HCT116 (cell line): ENCODE measurements around a stretch of chr11.

DNA sequence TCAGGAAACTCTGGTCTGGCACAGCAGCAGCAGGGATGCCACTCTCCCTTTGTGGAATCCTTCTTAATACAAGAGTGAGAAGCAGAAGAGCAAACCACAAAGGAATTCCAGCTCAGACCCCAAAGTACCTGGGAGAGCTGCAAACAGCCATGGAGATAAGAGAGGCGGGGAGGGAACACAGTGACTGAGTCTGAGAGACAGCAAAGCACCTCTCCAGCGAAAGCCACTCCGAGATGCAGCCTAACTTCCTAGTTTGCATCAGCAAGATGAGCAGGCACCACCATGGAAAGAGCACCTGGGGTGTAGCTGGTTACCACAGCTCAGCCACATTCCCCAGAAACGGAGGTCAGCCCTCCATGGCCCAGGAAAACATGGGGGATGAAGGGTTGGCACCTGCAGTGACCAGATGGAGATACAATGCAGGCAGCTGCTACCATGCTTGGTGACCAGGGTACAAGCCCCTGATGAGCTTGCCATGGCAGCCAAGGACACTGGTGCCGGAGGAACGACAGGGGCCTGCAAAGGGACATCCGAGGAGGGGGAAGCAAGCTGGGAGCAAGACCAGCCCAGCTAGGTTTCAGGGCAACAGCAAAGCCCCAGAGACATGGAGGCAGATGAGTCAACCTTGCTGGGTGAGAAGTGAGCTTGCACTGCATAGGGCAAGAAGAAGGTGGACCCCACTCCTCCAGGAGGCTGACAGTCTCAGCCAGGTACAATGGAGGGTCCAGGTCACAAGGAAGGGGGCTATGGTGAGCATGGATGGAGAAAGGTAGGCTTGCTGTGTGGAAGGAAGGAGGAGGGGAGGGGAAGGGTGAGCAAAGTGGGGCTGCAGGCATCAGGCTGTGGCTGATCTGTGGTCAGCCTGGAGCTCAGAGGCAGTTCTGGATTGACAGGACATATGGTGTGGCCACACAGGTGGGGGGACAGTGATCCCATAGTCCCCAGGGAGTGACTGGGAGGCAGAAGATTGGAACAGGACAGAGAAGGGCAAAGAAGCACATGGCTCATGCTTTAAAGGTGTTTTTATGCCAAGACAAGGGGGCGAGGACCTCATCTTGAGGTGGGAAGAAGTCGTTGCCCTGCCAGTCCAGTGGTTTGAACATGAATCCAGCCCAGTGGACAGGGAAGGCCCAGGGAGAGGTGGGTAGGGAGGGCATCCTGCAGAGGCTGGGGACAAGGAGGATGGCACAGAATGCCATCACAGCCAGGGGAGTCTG, 3.6 kb downstream of the BET1L start:
- RRBS, result no CpG with 5 or more reads among the region's 9 CpGs

GRCh38 chr11:204382-205199, 2.6 kb downstream of the BET1L start:
- RRBS, result no CpG with 5 or more reads among the region's 15 CpGs

DNA sequence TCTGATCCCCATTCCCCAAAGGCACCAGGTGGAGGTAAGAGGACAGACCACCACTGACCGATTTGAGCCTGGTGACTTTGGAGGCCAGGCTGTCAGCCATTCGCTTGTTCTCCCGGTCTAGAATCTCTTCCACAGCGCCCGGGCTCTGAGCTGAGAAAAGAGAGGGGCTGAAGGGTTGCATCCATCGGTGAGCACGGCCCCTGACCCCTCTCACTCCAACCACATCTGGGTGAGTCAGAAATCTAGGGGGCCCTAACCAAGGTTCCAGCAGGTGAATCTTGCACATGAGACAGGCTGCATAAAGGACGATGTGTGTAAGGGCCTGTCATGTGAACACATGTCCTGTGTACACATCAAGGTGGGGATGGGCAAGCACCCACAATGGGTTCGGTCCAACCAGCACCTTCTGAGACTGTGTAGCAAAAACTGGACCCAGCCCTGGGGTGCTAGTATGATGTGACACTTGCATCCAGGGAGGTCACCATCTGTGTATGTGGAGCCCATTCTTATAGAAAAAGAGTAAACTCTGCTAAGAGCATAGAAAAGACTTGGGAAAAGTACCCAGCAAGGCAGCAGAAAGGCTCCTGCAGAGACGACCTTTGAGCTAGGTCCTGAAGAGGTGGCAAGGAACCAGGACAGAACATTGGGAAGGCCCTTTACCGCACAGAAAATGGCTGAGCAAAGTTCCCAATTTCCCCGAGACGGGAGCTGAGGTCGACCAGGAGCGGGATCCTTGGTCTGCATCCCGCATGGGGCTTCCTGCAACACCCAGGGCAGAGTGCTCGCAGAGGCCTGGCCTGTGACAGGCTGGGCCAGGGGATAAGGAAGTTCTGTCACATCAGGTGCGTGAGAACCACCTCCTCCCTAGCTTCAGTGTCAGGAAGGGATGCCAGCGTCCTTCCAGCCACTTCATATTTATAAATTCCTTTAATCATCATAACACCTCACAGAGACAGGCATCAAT, 1.0 kb downstream of the BET1L start:
- RRBS, result no CpG with 5 or more reads among the region's 19 CpGs

- RRBS, result no CpG with 5 or more reads among the region's 3 CpGs
Observed at GRCh38 chr11:238732-239171, 2.0 kb downstream of the PSMD13 start.

DNA sequence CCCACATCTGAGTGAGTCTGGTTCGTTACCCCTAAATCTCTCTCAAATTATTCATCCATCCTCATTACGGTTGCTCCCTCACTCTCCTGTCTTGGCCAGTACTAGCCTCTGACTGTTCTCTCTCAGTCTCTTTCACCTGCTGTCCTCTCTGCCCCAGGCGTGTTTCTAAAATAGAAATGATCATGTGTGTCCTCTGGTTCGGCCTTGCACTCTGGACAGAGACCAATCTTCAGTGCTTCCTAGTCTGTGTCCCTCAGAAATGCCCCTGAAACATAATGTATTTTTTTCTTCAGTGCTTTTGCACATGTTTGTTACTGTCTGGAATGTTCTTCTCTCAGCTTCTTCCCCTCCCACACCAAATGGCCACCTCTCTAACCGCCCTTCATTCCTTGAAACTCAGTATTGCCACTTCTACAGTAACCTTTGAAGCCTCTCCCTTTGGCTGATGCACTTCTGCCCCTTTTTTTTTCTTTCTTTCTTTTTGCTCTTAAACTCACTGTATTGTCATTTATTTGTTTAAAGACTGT, 5.0 kb downstream of the PSMD13 start:
- RRBS, result no CpG with 5 or more reads among the region's 5 CpGs

- RRBS, result 74% methylated on average over 5 of the region's 34 CpGs
Observed at GRCh38 chr11:266907-268099, 10.9 kb upstream of the NLRP6 start.

DNA sequence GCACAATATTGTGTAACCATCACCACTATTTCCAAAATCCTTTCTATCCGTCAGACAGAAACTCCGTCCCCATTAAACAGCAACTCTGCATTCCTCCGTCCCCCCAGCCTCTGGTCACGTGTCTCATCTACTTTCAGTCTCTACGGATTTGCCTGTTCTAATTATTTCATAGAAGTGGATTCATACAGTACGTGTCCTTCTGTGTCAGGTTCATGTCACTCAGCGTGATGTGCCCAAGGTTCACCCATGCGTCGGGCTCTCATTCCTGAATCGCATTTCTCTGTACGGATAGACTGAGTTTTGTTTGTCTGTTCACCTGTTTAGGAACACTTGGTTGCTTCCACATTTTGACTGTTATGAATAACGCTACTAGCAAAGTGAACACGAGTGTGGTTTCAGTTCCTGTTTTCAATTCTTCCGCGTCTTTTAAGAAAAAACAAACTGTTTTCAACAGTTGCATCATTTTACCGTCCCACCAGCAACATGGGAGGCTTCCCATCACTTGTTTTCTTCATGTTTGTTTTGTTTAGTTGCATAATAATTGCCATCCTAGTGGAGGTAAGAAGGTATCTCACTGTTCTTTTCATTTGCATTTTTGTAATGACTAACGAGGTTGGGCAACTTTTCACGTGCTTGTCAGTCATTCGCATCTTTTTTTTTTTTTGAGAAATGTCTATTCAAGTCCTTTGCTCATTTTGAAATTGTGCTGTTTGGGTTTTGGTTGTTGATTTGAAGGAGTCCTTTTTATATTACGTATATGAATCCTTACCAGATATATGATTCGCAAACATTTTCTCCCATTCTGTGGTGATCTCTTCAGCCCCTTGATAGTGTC, 8.9 kb upstream of the NLRP6 start:
- RRBS, result no CpG with 5 or more reads among the region's 21 CpGs

DNA sequence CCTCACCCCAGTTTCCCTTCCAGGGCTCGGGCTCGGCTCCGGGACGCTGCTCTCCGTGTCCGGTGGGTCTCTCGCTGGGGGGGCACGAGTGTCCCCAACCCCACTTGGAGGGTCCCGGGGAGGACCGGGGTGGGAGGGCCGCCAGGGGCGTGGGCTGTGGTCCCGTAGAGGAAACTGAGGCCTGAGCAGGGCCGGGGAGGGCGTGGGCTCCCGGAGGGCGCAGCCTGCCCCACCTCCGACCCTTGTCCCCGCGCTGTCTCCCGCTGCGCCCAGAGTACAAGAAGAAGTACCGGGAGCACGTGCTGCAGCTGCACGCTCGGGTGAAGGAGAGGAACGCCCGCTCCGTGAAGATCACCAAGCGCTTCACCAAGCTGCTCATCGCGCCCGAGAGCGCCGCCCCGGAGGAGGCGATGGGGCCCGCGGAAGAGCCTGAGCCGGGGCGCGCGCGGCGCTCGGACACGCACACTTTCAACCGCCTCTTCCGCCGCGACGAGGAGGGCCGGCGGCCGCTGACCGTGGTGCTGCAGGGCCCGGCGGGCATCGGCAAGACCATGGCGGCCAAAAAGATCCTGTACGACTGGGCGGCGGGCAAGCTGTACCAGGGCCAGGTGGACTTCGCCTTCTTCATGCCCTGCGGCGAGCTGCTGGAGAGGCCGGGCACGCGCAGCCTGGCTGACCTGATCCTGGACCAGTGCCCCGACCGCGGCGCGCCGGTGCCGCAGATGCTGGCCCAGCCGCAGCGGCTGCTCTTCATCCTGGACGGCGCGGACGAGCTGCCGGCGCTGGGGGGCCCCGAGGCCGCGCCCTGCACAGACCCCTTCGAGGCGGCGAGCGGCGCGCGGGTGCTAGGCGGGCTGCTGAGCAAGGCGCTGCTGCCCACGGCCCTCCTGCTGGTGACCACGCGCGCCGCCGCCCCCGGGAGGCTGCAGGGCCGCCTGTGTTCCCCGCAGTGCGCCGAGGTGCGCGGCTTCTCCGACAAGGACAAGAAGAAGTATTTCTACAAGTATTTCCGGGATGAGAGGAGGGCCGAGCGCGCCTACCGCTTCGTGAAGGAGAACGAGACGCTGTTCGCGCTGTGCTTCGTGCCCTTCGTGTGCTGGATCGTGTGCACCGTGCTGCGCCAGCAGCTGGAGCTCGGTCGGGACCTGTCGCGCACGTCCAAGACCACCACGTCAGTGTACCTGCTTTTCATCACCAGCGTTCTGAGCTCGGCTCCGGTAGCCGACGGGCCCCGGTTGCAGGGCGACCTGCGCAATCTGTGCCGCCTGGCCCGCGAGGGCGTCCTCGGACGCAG, 2.1 kb downstream of the NLRP6 start:
- RRBS, result 93% methylated on average over 46 of the region's 145 CpGs

- RRBS, result 86% methylated on average over 2 of the region's 31 CpGs
Observed at GRCh38 chr11:297324-298360, 1.7 kb downstream of the IFITM5 start.

GRCh38 chr11:316902-317681, 3.3 kb downstream of the IFITM1 start:
- RRBS, result no CpG with 5 or more reads among the region's 10 CpGs

- RRBS, result no CpG with 5 or more reads among the region's 43 CpGs
Observed at GRCh38 chr11:318466-318777, 2.2 kb downstream of the IFITM3 start.

GRCh38 chr11:350088-351468, 18.7 kb upstream of the B4GALNT4 start:
- RRBS, result no CpG with 5 or more reads among the region's 36 CpGs

- RRBS, result no CpG with 5 or more reads among the region's 36 CpGs
Observed at GRCh38 chr11:507701-508032, 625 bp upstream of the RNH1 start.

DNA sequence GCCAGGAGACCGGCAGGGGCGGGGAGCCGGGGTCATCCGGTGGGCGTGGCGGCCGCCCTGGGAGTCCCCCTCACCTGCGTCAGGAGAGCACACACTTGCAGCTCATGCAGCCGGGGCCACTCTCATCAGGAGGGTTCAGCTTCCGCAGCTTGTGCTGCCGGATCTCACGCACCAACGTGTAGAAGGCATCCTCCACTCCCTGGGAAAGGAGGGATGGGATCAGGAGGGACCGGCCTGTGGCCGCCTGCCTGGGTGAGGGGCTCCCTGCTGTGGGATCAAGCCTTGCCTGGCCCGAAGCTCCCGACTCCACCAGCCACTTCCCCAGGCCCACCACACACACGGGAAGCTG, 2.8 kb downstream of the HRAS start:
- RRBS, result 97% methylated on average over 8 of the region's 18 CpGs

GRCh38 chr11:555813-556617, 4.5 kb downstream of the LMNTD2 start:
- RRBS, result 88% methylated on average over 39 of the region's 96 CpGs

DNA sequence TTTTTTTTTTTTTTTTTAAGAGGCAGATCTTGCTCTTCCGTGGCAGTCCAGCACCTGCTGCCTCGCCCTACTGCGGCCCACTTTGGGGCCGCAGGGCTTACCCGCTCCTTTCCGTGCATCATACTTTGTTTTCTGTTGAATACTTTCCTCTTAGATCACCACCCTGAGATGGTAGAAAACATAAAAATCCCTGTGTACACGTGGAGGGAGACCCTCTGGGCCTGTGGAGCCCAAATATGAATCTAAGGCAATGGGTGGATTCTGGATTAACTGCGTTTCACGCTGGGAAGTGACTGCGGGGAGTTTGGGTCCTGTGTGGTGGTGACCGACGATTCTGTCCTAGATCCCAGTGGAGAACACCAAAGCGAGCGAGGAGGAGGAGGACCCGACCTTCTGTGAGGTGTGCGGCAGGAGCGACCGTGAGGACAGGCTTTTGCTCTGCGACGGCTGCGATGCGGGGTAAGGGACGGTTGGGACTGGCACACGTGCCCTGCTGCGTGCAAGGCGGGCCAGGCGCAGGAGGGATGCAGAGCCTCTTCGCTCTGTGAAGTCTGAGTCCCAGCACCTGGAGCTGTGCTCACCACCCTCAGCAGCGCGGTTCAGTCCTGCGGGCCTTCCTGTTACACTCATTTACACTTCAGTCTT, 16.1 kb downstream of the PHRF1 start:
- RRBS, result no CpG with 5 or more reads among the region's 31 CpGs

DNA sequence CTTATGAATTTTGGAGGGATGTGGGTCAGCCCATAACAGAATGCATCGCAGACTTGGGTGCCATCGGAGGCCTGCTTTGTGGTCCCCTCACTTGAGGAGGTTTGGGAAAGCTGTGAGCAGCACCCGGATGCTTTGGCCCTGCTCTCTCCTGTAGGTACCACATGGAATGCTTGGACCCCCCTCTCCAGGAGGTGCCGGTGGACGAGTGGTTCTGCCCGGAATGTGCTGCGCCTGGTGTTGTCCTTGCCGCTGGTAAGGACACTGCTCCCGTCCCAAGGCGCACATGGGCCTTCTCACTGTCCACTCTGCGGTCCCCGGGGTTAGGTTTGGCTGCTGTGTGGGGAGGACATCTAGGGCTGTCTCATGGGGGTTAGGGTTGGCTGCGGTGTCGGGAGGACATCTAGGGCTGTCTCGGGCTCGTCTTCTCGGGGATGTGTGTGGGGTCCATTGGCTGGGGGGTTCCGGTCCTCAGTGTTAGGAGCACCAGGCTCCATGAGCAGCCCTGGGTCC, 18.9 kb downstream of the IRF7 start:
- RRBS, result 98% methylated on average over 7 of the region's 18 CpGs

- RRBS, result 97% methylated on average over 5 of the region's 18 CpGs
Observed at GRCh38 chr11:597279-597630, 18.5 kb downstream of the IRF7 start.

- RRBS, result 94% methylated on average over 6 of the region's 26 CpGs
Observed at GRCh38 chr11:607146-607640, 8.6 kb downstream of the IRF7 start.

DNA sequence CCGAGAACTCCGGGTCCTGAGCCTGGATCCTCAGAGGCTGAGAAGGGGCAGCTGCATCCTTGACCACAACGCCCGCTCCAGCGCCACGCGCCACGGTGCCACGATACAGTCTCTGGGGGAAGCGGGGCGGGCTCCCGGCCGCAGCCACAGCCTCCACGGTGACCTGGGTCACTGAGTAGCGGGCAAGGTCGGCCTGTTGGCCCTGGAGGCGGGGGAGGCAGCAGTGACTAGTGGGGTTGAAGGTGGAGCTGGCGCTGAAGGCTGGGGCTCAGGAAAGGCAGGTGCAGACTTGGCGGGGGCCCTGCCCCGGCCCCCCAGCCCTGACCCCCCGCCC, 3.9 kb upstream of the IRF7 start:
- RRBS, result 94% methylated on average over 2 of the region's 21 CpGs